Measurements from ENCODE around the genes DSG3 and MEP1B.

- PRO-cap: no peak
CAGE:
- cytosol, long polyA plus RNA: no peak
- long polyA plus RNA: no peak
- nucleus, long polyA plus RNA: no peak
Measured at GRCh38 chr18:26227166-26227384, 830 bp downstream of the TAF4B start.

- PRO-cap: no peak
CAGE:
- cytosol, long polyA plus RNA: no peak
- long polyA plus RNA: no peak
- nucleus, long polyA plus RNA: no peak
Measured at GRCh38 chr18:26440374-26440957, 107.9 kb downstream of the KCTD1 start.

- PRO-cap: no peak
CAGE:
- cytosol, long polyA plus RNA: no peak
- long polyA plus RNA: no peak
- nucleus, long polyA plus RNA: no peak
Measured at GRCh38 chr18:26448527-26449321, 99.6 kb downstream of the KCTD1 start.

- PRO-cap: no peak
CAGE:
- cytosol, long polyA plus RNA: start-site peak on the plus strand at chr18:26549901-26549967, 11 and 11 reads in 2 replicates
- long polyA plus RNA: no peak
- nucleus, long polyA plus RNA: no peak
Measured at GRCh38 chr18:26549723-26550038, 1.3 kb upstream of the KCTD1 start.

- PRO-cap: no peak
CAGE:
- cytosol, long polyA plus RNA: no peak
- long polyA plus RNA: no peak
- nucleus, long polyA plus RNA: no peak
Measured at GRCh38 chr18:26657799-26658477, 109.6 kb upstream of the KCTD1 start.

GRCh38 chr18:27143762-27144190 is 41.3 kb downstream of the CHST9 start:
- PRO-cap: no peak
CAGE:
- cytosol, long polyA plus RNA: no peak
- long polyA plus RNA: no peak
- nucleus, long polyA plus RNA: no peak

DNA sequence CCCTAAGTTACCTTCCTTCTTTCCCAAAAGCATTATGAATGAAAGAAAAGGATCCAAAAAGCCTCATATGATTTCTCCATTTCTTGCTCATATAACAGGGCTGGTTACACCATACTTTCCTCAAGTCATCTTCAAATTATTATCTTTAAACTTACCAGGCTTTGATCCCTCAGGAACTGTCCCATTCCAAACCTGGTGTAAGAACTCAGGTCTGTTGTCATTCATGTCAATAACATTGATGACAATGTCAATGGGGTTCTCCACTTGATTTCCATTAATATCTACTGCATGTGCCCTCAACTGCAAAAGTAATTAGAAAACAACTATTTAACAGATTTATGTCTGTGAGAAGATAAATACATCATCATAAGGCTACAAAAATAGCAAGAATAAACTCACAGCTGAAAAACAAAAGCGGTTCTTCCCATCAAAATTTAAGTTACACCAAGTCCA is 171.2 kb downstream of the CDH2 start:
- PRO-cap: no peak
CAGE:
- cytosol, long polyA plus RNA: no peak
- long polyA plus RNA: no peak
- nucleus, long polyA plus RNA: no peak

DNA sequence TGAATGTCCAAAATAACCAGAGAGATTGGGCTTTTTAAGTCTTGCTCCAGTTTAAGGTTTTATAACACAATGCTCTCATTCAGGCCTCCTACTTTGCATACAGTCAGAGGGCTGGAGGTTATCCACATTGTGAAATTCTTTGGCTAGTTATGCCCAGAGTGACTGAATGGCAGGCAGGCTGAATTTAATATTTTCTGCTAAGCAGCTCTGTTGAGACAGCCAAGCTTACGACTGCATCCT is 90.1 kb downstream of the CDH2 start:
- PRO-cap: no peak
CAGE:
- cytosol, long polyA plus RNA: no peak
- long polyA plus RNA: no peak
- nucleus, long polyA plus RNA: no peak

DNA sequence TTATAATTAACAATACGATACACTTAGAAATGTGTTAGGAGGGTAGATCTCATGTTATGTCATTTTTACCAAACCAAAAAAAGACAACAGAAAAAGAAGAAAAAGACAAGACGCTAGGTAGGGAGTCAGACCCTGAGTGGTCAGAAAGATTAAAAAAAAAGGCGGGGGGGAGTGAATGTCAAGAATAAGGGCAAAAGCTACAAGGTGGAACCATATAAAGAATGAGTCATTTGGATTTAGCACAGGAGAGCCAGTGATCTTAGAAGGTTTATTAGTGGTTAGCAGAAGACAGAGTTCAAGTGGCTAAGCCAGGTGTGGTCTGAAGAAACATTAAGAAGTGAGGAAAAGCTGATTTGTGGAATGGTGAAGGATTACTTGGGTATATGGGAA is 2.8 kb downstream of the DSC2 start:
- PRO-cap: no peak
CAGE:
- cytosol, long polyA plus RNA: no peak
- long polyA plus RNA: no peak
- nucleus, long polyA plus RNA: no peak

DNA sequence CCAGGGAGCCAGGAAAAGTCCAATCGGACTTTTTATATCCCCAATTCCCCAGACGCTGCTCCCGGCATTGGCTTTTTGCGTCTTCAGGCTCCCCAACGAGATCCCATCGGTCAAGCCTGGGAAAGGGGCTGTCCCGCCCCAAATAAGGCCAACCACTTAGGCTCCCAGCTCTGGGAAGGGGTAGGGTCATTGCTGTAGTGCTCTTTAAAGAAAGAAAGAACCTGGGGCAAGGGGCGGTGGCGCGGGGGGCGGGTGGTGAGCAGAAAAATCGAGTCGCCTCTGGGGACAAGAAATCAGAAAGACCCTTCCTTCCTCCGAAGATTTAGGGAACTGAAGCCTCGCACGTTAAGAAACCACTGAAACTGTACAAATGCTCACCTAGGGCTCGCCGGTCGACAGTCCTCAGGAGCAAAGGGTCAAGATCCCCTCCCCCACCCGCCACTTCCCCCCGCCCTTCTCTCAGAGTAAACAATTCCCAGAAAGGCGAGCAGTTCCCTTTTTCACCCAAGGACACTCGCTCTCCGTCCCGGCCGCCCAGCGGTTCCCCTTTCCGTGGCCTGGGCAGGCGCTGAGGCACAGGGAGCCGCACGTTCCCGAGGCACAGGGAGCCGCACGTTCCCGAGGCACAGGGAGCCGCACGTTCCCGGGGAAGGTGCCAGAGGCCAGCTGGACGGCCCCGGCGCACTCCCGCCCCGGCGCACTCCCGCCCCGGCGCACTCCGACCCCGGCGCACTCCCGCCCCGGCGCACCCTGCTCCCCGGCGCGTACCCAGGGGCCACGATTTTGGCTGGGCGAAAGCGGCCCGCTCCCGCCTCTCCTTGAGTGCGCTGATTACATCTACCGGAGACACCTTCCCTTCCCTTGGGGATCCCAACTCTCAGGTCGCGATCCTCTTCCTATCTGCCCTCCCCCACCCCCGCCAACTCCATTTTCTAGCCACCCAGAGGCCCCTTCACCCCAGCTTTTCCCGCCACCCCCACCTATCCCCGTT is 1.1 kb downstream of the DSC2 start:
- PRO-cap: bidirectional peak, plus-strand start at position 747 of the sequence, minus-strand start at position 654 of the sequence
CAGE:
- cytosol, long polyA plus RNA: no peak
- long polyA plus RNA: no peak
- nucleus, long polyA plus RNA: no peak

GRCh38 chr18:31206778-31207364 is 44.2 kb upstream of the DSC1 start:
- PRO-cap: no peak
CAGE:
- cytosol, long polyA plus RNA: no peak
- long polyA plus RNA: no peak
- nucleus, long polyA plus RNA: no peak

DNA sequence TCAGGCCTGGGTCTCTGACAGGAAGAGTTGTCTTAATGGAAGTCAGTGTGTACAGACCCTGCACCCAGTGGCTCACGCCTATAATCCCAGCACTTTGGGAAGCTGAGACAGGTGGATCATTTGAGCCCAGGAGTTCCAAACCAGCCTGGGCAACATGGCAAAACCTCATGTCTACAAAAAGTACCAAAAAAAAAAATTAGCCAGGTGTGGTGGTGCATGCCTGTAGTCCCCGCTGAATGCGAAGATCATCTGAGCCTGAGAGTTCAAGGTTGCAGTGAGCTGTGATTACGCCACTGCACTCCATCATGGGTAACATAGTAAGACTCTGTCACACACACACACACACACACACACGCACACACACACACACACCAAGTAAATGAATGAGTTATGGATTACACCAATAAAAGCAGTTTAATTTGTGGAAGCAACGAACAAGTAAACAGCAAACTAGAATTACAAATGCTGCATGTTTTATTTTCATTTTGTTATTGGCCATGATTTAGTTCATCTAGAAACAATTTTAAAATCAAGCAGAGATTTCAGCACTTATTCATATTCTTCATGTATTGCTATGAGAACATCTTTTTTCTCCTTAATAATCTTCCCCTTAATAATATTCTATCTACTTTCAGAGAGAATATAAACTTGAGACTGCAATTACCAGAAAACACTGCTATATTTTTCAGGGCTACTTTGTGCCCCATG is 70.4 kb upstream of the DSC1 start:
- PRO-cap: no peak
CAGE:
- cytosol, long polyA plus RNA: no peak
- long polyA plus RNA: no peak
- nucleus, long polyA plus RNA: no peak

- PRO-cap: no peak
CAGE:
- cytosol, long polyA plus RNA: no peak
- long polyA plus RNA: no peak
- nucleus, long polyA plus RNA: no peak
Measured at GRCh38 chr18:31243636-31244650, 74.0 kb upstream of the DSG1 start.

DNA sequence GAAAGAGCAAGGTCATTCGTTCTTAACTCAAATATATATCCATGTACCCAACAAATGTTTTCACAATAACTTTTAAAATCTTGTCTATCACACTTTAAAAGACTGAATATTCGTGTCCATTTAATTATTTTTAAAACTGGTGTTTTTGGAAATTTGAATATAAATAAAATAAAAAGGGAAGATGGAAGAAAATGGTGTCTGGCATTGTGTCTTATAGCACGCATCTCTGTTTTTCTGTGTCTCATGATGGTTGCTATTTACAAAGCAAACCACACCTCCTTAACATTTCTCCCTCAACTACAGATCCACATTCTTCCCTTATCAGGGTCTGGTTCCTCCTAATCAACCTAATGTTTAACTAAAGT is 55.9 kb upstream of the DSG1 start:
- PRO-cap: no peak
CAGE:
- cytosol, long polyA plus RNA: no peak
- long polyA plus RNA: no peak
- nucleus, long polyA plus RNA: no peak

GRCh38 chr18:31447382-31448117 is at the start of gene DSG3:
Gene DSG3, plus strand, starts transcription at chr18:31447741.
- PRO-cap: no peak
CAGE:
- cytosol, long polyA plus RNA: no peak
- long polyA plus RNA: no peak
- nucleus, long polyA plus RNA: no peak

GRCh38 chr18:31480091-31480546 is 17.9 kb upstream of the DSG2 start:
- PRO-cap: no peak
CAGE:
- cytosol, long polyA plus RNA: no peak
- long polyA plus RNA: no peak
- nucleus, long polyA plus RNA: no peak

GRCh38 chr18:31562865-31563162 is 28.9 kb upstream of the TTR start:
- PRO-cap: no peak
CAGE:
- cytosol, long polyA plus RNA: no peak
- long polyA plus RNA: no peak
- nucleus, long polyA plus RNA: no peak

- PRO-cap: no peak
CAGE:
- cytosol, long polyA plus RNA: no peak
- long polyA plus RNA: no peak
- nucleus, long polyA plus RNA: no peak
Measured at GRCh38 chr18:31581399-31581936, 10.2 kb upstream of the TTR start.

- PRO-cap: bidirectional peak, plus-strand start at chr18:31685456, minus-strand start at chr18:31685468
CAGE:
- cytosol, long polyA plus RNA: no peak
- long polyA plus RNA: no peak
- nucleus, long polyA plus RNA: no peak
Measured at GRCh38 chr18:31685054-31685612, 752 bp upstream of the B4GALT6 start.

DNA sequence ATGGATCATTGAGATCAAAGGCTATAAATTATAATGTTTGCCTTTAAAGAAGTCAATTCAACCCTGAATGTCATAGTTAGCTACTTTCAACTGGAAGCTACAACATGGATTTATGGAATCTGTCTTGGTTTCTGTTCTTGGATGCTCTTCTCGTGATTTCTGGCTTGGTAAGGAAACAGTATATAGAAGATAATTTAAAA is at the start of gene MEP1B:
TSS of gene MEP1B (plus strand) at position 73 of the 200 bp plus-strand sequence.
- PRO-cap: no peak
CAGE:
- cytosol, long polyA plus RNA: no peak
- long polyA plus RNA: no peak
- nucleus, long polyA plus RNA: no peak

Data from A549 (cell line).